ENCODE data around the gene KCTD6.

DNA sequence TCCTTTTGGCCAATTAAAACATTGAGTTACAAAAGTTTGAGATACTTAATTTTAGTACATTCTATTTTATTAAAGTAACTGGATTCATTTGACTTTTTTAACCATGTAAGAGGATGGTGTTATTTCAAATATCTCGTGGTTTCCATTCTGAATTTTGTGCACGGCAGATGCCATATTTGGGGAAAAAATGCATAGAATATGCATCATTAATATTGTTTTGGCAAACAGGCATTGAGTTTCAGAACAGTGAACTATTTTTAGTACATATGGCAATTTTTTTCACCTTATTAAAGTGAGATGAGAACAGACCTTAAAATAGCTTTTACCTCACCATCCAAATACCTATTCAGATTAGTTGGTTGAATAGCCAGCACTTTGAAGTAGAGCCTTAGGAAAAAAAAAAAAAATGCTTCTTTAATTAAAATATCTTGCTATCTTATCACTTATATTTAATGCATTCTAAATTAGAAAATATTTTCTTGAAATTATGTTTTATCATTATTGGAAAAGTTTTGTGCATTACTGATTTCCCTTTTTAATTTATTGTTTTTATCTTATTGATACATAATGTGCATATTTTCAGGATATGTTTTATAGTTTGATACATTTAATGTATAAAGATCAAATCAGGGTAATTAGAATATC lies 117.3 kb upstream of the FLNB start:
- CAGE, long polyA plus RNA, result no peak
- RRBS, result no CpG with 5 or more reads among the region's 2 CpGs

DNA sequence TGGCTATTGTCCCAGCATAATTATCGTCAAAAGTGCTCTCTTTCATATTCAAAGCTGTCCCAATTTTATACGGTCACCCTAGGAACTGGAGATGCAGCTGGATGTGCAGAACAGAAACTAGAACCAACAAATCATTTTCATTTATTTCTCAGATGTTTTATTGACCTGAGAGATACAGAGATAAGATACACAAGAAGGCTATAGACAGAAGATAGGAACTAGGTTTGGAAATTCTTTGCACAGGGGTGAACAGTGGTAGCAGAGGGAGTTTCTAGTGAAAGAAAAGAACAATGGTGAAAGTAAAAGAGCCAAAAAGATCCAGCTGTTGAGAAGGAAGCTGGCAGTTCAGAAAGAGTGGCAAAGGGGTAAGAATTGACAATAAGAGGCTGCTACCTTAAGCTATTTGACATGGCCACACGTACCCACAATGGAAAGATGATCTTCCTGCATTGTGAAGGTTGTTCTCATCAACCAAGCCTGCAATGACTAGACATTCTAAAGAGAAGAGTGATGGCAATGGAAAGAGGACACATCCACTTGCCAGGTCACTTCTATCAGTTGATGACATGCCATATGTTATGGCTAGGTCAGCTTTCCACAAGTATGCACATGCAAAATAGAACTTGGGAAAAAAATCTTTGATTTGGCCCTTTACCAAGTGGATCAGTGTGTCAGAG lies 105.2 kb upstream of the FLNB start:
- CAGE, long polyA plus RNA, result no peak
- RRBS, result no CpG with 5 or more reads among the region's 3 CpGs

DNA sequence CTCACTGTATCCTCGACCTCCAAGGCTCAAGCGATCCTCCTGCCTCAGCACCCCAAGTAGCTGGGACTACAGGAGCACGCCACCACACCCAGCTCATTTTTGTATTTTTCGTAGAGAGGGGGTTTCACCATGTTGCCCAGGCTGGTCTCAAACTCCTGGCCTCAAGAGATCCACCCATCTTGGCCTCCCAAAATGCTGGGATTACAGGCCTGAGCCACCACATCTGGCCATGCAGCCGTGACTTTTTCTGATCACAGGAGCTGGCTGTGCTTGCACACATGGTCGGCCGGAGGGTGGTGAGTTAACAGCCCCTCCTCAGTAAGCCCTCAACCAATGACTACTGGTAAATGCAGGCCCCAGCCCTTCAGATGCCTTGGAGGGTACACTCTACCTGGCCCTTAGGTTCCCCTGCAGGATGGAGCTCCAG lies 25.0 kb upstream of the FLNB start:
- CAGE, long polyA plus RNA, result no peak
- RRBS, result no CpG with 5 or more reads among the region's 7 CpGs

DNA sequence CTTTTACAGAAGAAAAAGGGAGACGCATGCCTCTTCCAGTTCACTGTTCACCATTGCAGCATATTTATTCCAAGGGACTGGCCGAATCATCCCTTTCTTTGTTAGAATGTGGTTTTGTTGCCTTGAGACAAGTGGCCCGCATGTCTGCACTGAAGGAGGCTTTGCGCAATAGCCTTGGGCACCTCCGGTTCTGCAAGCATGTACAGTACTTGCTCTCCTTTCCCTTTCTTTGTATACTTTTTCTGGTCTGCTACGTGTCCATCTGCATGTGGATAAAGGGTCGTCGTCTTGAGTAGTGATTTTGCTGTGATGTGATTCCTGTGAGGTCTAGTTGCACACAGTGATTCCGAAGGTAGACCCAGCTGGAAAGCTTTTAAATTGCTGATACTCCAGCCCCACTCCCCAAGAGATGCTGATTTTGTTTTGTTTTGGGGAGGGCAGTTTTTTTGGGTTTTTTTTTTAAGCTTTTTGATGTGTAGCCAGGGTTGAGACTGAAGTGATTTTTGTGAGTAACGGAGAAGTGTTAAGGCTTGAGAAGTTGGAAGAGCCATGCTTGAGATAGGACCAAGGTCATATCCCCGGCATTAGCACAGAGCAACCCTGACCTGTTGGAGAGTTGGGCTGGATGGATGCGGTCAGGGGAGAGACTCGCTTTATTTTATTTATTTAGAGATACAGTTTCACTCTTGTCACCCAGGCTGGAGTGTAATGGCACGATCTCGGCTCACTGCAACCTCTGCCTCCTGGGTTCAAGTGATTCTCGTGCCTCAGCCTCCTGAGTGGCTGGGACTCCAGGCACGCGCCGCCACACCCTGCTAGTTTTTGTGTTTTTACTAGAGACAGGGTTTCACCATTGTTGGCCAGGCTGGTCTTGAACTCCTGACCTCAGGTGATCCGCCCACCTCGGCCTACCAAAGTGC lies 43.3 kb downstream of the FLNB start:
- CAGE, long polyA plus RNA, result no peak
- RRBS, result no CpG with 5 or more reads among the region's 21 CpGs

GRCh38 chr3:58165082-58166007 lies 45.4 kb downstream of the DNASE1L3 start:
- CAGE, long polyA plus RNA, result no peak
- RRBS, result no CpG with 5 or more reads among the region's 17 CpGs

- CAGE, long polyA plus RNA, result no peak
- RRBS, result no CpG with 5 or more reads among the region's 2 CpGs
Observed at GRCh38 chr3:58199924-58200455, 10.8 kb downstream of the DNASE1L3 start.

- CAGE, long polyA plus RNA, result no peak
- RRBS, result no CpG with 5 or more reads among the region's 1 CpG
Observed at GRCh38 chr3:58324220-58324907, 8.3 kb upstream of the PXK start.

GRCh38 chr3:58491460-58492538 lies at the start of gene KCTD6:
KCTD6 (plus strand) TSS chr3:58492096.
- CAGE, long polyA plus RNA, result no peak
- RRBS, result 1% methylated on average over 58 of the region's 128 CpGs

DNA sequence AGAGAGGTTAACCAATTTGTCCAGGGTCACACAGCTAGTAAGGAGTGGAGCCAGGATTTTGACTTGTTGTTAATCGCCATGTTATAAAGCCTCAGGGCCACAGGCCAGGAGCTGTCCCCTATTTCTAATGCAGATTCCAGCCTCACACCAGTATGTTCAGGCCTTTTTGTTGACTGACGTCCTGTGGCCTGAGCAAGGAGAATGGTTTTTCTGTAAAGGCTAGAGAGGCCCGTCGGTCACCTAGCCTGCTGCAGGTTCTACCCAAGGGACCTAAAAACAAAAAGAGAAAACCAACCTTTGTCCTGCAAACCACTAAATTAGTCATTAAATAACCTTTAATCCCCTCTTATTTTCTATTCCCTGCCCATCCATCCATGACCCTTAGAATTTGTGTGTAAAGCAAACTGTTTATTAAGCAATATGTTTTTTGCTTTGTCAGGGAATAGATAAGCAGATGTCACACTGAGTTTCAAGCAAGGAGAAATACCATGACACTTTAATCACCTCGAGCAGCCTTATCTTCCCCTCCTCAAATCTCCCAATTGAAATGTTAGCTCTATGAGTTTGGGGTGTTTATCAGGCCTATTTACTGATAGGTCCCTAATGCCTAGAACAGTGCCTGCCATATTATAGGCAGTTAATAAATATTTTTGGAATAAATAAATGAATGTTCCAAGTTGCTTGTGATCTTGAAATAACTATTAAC lies 14.0 kb downstream of the ACOX2 start:
- CAGE, long polyA plus RNA, result no peak
- RRBS, result no CpG with 5 or more reads among the region's 5 CpGs

GRCh38 chr3:58535834-58536563 lies 991 bp downstream of the ACOX2 start:
- CAGE, long polyA plus RNA, result no peak
- RRBS, result no CpG with 5 or more reads among the region's 3 CpGs

- CAGE, long polyA plus RNA, result no peak
- RRBS, result 15% methylated on average over 21 of the region's 48 CpGs
Observed at GRCh38 chr3:58586777-58587294, 9.6 kb upstream of the FAM107A start.

- CAGE, long polyA plus RNA, result no peak
- RRBS, result no CpG with 5 or more reads among the region's 10 CpGs
Observed at GRCh38 chr3:58625982-58626466, 40.5 kb downstream of the FAM3D start.

DNA sequence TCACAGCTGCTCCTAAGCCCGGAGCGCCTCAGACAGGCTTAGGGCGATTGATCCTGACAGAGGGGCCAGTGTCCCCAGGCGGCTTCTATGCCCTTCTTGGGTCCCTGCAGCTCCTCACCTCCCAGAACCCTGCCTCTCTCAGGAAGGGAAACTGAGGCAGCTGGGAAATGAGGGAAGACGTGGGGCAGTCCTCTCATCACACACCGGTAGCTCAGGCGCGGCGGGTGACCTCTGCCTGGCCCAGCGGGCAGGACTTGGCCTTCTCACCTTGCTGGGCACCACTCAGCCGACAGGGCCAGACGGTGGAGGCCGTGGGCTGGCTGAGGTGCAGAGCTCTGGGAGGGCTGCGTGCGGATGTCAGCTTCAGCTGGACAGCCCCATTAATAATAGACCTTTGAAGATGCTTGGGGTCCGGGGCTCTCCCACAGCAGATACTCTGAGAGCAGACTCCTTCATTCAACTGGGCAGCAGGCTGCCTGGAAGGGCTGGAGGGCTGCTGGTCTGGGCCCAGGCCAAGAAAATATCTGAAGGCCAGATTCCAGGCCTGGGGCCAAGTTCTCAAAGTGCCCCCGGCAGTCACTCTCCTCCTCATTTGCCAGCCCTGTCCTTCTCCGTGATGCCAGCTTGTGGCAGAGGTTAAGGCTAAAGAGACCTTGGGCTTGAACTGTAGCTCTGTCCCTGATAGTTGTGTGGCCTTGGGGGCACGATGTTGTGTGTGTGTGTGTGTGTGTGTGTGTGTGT lies 39.3 kb downstream of the FAM3D start:
- CAGE, long polyA plus RNA, result no peak
- RRBS, result 93% methylated on average over 1 of the region's 19 CpGs

- CAGE, long polyA plus RNA, result no peak
- RRBS, result no CpG with 5 or more reads among the region's 5 CpGs
Observed at GRCh38 chr3:58669709-58670306, 3.2 kb upstream of the FAM3D start.

GRCh38 chr3:58671226-58671689 lies 4.7 kb upstream of the FAM3D start:
- CAGE, long polyA plus RNA, result no peak
- RRBS, result no CpG with 5 or more reads among the region's 5 CpGs

DNA sequence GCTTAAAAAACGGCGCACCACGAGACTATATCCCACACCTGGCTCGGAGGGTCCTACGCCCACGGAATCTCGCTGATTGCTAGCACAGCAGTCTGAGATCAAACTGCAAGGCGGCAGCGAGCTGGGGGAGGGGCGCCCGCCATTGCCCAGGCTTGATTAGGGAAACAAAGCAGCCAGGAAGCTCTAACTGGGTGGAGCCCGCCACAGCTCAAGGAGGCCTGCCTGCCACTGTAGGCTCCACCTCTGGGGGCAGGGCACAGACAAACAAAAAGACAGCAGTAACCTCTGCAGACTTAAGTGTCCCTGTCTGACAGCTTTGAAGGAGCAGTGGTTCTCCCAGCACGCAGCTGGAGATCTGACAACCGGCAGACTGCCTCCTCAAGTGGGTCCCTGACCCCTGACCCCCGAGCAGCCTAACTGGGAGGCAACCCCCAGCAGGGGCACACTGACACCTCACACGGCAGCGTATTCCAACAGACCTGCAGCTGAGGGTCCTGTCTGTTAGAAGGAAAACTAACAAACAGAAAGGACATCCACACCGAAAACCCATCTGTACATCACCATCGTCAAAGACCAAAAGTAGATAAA lies 176.0 kb upstream of the FAM3D start:
- CAGE, long polyA plus RNA, result no peak
- RRBS, result no CpG with 5 or more reads among the region's 19 CpGs

- CAGE, long polyA plus RNA, result no peak
- RRBS, result no CpG with 5 or more reads among the region's 8 CpGs
Observed at GRCh38 chr3:60048521-60048988, 998.7 kb upstream of the CFAP20DC start.

- CAGE, long polyA plus RNA, result no peak
- RRBS, result no CpG with 5 or more reads among the region's 1 CpG
Observed at GRCh38 chr3:60124898-60125234, 1075.0 kb upstream of the CFAP20DC start.

DNA sequence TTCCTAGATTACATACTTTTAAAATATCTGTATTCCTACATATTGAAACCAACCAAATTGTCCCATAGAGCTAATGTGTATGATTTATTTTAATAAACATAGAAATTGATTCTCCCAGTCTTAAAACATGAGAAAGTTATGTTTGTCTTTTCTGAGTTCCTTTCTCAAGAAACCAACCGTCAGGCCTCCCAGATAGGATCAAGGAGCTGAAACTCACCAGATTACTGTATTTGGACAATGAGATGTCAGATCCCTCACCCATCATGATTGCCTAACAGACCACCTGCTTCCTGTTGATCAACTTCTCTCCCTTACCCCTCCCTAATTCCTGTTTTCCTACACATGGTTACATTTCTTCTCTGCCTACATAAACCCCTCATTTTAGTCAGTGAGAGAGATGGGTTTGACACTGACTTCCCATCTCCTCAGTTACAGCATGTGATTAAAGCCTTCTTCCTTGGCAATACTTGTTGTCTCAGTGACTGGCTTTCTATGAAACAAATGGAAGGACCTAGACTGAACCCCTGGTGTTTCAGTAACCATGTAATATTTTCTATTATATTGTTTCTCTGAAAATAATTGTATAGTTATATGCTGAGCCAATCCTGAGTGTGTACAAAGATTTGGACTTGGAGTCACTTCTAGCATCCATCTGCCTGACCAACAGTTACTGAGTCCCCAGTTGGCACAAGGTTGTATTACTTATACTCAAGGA lies 917.5 kb downstream of the FHIT start:
- CAGE, long polyA plus RNA, result no peak
- RRBS, result no CpG with 5 or more reads among the region's 1 CpG

DNA sequence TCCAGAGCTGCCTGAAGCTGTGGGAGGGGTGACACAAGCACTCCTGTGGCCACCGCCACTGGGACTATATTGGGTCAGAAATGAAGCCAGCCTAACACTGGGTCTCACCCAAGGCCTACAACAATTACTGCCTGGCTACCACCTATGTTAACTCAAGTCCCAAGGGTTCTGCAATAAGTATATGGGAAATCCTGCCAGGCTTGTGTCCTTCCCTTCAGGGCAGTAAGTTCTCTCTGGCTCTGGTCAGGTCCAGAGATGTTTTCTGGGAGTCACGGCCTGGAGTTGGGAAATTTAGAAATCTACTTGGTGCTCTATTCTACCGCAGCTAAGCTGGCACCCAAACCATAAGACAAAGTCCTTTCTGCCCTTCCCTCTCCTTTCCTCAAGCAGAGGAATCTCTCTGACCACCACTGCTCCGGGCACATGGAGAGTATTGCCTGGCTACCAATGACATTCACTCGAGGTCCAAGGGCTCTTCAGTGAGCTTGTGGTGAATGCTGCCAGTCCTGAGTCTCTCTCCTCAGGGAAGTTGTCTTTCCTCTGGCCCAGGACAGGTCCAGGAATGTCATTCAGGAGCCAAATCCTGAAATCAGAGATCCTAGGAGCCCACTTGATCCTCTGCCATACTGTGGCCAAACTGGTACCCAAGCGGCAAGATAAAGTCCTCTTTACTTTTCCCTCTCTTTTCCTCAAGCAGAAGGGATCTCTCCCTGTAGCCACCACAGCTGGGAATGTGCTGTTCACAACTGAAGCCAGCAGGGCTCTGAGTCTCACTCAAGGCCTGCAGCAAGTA lies 781.0 kb downstream of the FHIT start:
- CAGE, long polyA plus RNA, result no peak
- RRBS, result no CpG with 5 or more reads among the region's 6 CpGs